Measurements from ENCODE around the genes SPACA6, ZNF649, ZNF616, ZNF836, ZNF880 and ZNF534.

DNA sequence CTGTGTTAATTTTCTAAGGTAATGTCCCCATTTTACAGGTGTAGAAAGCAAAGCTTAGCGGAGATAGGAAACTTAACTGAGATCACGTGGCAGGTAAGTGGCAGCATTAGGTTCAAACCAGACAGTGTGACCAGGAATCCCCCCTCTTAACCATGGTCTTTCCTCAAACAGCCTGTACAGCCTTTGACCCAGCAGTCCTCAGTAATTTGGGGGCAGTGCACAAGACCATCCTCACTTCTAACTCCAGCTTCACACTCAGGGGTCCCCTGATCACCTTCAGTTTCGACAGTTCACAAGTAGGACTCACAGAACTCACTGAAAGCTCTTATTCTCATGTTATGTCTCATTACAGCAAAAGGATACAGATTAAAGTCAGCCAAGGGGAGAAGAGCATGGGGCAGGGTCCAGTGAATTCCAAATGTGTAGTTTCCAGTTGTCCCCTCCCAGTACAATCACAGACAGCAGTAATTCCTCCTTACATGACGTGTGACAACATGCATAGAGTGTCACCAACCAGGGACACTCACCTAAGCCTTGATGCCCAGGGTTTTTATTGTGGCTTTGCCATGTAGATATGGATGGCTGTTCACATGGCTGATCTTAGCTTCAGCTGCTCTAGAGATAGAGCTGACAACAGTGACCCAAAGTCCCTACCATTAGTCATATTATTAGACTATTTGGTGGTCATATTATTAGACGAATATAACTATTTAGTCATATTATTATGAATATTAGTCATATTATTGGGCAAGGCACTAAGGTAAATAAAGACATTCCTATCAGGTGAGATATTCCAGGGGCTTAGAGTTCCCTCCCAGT is 16.5 kb upstream of the SIGLEC8 start:
- RRBS, result no CpG with 5 or more reads among the region's 5 CpGs

DNA sequence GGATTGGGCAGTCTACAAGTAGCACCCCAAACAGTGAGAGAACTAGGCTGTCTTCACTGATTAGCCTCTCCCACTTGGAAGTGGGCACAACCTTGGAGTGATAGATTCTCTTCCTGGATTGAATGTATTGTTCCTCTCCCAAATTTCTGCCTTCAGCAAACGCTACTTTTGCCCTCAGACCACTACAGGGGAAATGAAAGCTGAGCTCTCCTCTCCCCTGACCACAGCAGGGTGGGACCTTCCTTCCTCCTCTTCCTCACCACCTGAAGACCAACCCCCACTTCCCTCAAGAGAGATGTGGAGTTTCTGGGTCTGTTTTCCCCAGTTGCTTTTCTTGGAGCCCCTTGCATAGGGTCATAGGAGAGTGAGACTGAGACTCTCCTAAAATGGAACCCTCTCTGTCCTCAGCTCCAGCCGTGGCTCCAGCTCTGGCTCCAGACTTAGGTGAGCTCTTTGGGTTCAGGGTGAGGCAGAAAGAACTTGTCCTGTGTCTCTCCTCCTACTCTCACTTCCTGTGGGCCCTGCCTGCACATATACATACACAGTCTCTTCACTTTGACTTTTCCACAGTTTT is 19.4 kb upstream of the ZNF175 start:
- RRBS, result no CpG with 5 or more reads among the region's 2 CpGs

DNA sequence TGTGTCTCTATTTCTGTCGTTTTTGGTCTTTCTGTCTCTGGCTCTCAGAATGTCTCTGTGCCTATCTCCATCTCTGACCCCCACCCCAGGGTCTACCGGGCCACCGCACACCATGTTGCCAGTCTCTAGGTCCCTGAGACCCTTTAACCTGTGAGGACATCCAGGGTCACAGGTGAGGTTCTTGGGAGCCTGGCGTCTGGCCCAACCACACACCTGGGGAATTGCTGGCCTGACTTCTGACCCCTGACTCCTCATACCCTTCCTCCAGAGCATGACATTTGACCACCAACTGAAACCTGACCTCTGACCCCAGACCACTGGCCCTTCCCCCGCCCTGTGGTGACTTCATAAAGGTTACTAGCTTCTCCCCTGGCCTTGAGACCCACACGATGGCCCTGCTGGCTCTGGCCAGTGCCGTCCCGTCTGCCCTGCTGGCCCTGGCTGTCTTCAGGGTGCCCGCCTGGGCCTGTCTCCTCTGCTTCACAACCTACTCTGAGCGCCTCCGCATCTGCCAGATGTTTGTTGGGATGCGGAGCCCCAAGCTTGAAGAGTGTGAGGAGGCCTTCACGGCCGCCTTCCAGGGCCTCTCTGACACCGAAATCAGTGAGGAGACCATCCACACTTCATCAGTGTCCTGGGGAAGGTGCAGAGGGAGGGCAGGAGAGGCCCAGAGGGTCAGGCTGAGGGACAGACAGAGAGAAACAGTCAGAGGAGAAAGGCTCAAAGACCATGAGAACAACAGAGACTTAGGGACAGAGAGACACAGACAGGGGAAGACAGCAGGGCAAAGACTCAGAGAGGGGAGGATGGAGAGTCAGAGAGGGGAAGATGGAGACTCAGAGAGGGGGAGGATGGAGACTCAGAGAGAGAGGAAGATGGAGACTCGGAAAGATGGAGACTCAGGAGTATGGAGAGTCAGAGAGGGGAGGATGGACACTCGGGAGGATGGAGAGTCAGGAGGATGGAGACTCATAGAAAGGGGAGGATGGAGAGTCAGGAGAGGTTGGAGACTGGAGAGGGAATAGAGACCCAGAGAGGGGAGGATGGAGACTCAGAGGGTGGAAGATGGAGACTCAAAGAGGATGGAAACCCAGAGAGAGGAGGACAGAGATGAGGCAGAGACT is at the start of gene SPACA6:
Gene SPACA6, plus strand, starts transcription at position 193 of the 1,124 bp plus-strand sequence.
- RRBS, result no CpG with 5 or more reads among the region's 17 CpGs

- RRBS, result no CpG with 5 or more reads among the region's 22 CpGs
Measured at GRCh38 chr19:51702251-51702880, 9.2 kb downstream of the SPACA6 start.

GRCh38 chr19:51797533-51797869 is 2.5 kb downstream of the FPR3 start:
- RRBS, result no CpG with 5 or more reads among the region's 5 CpGs

- RRBS, result no CpG with 5 or more reads among the region's 6 CpGs
Measured at GRCh38 chr19:51800302-51800984, 5.5 kb downstream of the FPR3 start.

DNA sequence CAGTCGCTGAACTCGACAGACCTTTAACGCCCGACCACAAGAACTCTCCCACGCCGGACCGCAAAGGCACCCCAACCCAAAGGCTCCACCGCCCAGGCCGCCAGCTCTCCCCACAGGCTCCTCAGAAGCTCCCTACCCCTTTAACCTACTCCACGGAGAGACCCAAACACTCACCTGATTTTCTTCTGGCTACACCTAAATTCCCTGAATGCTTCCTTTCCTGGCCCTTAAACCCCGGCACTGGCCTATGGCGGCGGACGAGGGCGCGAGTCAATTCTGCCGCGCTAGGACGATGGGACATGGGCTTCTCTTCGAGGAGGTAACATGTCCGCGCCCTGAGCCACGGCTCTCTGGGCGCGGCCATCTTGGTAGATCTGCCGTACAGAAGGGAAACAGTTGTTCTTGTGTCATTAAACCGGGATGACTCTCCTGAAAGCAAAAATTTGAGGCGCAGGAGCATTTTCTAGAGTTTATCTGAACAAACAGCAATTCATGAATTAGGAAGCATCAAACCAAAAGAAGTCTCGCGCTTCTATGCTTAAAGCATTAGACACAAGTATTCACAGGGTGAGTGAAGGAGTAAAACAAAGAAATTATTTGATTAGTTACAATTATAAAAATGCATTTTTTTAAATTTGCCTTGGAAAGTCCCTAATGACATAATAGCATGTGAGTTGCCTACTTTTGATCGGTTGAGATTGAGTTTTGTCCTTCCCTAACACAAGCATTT is at the start of gene ZNF649:
Gene ZNF649, minus strand, starts transcription at position 278 of the 730 bp plus-strand sequence.
- RRBS, result no CpG with 5 or more reads among the region's 31 CpGs

DNA sequence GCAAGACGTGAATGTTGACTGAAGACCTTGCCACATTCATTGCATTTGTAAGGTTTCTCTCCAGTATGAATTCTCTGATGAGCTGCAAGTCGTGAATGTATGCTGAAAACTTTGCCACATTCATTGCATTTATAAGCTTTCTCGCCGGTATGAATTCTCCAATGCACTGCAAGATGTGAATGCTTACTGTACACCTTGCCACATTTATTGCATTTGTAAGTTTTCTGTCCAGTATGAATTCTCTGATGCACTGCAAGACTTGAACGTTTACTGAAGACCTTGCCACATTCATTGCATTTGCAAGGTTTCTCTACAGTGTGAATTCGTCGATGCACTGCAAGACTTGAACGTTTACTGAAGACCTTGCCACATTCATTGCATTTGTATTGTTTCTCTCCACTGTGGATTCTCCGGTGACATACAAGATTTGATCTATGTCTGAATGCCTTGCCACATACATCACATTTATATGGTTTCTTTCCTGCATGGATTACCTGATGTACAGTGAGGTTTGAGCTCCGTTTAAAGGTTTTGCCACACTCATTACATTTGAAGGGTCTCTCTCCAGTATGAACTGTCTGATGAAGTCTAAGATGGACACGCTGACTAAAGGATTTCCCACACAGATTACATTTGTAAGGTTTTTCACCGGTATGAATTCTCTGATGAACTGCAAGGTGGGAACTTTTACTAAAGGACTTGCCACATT is 20.2 kb upstream of the ZNF841 start:
- RRBS, result no CpG with 5 or more reads among the region's 12 CpGs

GRCh38 chr19:52139678-52140272 is at the start of gene ZNF616:
ZNF616 (minus strand) TSS chr19:52139938.
- RRBS, result no CpG with 5 or more reads among the region's 36 CpGs

- RRBS, result no CpG with 5 or more reads among the region's 31 CpGs
Measured at GRCh38 chr19:52171319-52171866, at the start of gene ZNF836. ZNF836 (minus strand) TSS chr19:52171621.

DNA sequence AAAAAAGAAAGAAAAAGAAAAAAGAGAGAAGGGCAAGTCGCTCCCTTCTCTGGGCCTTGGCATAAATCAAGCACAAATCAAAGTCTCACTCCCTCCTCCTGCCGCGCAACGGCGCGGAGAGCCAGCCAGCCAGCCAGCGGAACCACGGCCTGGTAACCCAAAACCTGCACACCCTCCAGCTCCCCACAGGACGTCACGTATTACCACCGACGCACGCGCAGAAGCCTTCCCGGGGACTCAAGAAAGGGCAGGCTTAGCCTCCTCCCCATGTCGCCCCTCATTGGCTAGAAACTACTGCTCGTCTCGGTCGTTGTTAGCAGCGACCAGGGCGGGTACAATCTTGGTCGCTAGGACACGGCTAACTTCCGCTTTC is 400 bp upstream of the PPP2R1A start:
- RRBS, result no CpG with 5 or more reads among the region's 24 CpGs

DNA sequence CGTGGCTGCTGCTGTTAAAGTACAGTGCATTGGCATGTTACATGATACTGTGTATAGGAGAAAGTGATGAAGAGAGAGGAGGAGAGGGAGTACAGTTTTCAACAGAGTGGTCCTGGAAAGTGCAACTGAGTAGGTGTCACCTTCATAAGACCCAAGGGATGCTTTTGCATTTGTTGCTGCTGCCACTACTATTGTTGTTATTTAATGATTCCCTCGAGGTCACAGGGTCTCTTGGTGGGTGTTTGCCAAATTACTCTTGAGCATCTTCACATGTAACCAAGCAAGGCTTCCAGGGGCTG is 11.7 kb downstream of the PPP2R1A start:
- RRBS, result no CpG with 5 or more reads among the region's 2 CpGs

- RRBS, result no CpG with 5 or more reads among the region's 1 CpG
Measured at GRCh38 chr19:52230876-52231517, 38.4 kb upstream of the ZNF766 start.

DNA sequence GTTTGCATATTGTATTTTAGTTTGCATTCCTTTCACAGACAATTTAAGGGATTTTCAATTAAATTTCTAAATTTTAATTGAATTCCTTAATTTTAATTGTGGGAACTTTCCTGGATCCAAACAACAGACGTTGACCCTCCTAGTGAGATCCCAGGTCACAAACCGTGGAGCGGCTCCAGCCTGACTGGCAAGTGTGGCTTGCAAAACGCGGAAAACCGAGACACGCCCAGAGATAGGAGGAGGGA is 217 bp upstream of the ZNF766 start:
- RRBS, result no CpG with 5 or more reads among the region's 7 CpGs

DNA sequence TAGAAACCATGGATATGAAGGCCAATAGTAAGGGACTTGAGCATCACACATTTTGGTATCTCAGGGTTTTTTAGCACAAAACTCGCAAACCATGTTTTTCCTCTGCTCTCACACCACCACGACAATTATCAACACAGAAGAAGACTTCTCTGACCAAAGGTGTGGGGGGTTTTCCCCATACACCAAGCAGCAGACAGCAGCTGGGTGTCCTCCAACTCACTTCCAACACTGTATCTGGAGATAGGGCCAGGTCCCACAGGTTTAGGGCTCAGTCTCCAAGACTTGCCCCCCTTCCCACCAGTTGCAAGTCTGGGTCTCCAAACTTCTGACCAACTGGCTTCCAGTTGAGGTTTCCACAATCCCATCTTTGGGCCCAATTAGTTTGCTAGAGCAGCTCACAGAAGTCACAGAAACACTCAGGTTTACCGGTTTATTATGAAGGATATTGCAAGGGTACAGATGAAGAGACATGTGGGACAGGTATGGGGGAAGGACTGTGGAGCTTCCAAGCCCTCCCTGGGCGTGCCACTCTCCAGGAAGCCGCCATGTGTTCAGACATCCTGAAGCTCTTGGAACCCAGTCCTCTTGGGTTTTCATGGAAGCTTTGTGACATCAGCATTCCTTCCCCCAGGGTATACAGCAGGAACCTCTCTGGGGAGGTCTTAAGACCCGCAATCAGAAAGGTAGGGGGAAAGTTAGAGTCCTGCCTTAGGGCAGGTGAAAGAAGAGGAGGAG is 11.7 kb upstream of the ZNF480 start:
- RRBS, result no CpG with 5 or more reads among the region's 6 CpGs

- RRBS, result 2% methylated on average over 21 of the region's 49 CpGs
Measured at GRCh38 chr19:52369721-52370688, at the start of gene ZNF880. ZNF880 (plus strand) TSS chr19:52369923.

DNA sequence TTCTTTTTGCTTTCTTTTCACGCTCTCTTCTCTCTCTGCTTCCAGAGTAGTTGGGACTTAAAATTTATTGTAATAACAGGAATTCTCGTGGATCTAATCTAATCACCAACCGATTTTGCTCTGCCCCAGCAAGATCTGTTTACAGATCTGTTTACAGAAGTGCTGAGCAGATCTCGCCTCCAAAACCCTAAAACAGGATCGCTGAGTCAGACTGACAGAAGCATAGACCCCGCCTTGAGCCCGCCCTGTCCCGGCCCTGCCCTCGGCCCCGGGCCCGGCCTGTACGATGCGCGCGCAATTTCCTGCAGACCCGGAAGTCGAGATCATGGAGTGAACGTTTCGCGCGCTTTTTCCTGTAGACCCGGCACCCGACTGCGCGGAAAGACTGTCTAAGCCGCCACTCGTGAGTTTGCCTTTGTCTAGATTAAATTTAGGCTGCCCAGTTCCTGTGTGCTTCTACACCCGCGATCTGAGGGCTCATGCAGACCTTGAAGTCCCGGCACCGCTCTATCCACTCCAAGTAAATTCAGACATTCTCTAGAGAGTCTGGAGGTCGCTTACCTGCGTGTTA is at the start of gene ZNF534:
Gene ZNF534, plus strand, starts transcription at position 307 of the 571 bp plus-strand sequence.
- RRBS, result 72% methylated on average over 12 of the region's 33 CpGs

DNA sequence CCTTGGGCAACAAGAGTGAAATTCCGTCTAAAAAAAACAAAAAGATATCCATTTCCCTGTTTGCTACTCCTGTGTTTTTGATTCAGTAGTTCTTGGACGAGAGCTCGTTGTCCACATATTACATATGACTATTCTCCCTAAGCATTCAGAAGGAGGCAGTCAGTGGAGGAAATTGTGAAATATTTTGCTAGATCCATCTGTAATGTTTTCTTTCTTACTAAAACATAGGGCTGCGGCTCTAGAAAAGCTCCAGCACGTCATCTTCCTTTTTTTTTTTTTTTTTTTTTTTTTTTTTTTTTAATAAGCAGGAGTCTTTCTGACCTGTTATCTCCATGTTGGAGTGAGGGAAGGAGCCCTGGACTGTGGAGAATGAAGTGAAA is 33.8 kb downstream of the ZNF701 start:
- RRBS, result no CpG with 5 or more reads among the region's 5 CpGs

- RRBS, result no CpG with 5 or more reads among the region's 1 CpG
Measured at GRCh38 chr19:52646751-52647354, 43.4 kb downstream of the ENSG00000269825 start.

DNA sequence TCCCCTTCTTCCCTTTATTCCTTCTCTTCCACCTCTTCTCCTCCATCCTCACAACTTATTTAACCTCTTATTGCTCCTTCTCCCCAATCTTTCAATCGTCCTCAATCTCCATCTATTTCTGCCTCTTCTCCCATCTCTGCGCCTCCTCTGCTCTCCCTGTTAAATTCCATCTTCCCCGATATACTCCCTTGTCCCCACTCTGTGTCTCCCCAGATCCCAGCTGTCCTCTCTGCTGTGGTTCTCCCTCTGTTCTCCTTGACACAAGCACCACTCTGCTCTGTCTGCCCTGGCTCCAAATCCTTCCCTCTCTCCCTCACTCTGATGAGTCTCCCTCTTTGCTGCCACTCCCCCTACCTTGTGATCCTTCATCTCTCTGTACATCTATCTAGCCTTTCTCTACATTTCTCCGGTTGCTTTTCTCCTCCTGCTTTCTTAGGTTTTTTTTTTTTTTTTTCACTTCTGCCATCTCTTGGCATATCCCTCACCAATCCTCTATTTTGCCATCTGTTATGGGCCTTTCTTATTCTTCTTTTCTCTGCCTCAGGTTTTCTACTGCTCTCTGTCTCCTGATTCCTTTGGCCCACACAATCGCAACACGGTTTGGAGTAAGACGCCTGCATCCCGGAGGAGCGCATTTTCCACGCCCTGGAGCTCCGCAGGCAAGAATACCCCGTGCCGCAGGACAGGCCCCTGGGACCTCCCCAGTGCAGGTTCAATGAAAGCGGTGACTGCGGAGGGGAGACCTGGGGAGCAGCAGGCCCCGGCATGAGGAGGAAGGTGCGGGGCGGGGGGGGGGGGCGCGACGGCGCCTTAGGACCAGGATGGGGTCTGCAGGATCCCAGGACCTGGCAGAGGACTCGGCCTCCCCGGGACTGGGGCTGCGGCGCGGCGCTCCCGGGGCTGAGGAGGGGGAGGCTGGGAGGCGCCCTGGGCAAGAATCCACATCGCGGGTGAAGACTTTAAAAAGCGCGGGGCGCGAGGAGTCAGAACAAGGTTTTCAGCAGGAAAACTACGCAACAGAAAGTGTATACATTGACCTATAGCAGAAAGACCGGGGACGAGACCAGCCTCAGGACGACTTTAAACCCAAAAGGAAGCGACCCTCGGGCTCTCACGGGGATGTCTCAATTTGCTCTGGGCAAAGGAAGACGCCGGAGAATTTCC is 711 bp downstream of the ZNF611 start:
- RRBS, result 0% methylated on average over 5 of the region's 45 CpGs

All from HGPS cell (cell line).